NALM6 (cell line): ENCODE results near the gene IFNA7.

GRCh38 chr9:19161476-19162140 lies 34.3 kb upstream of the PLIN2 start:
- PRO-cap, result no peak

GRCh38 chr9:19166427-19166841 lies 39.1 kb upstream of the PLIN2 start:
- PRO-cap, result no peak

- PRO-cap, result no peak
Observed at GRCh38 chr9:19183931-19185133, 46.2 kb upstream of the DENND4C start.

GRCh38 chr9:19231542-19232090 lies 1.1 kb downstream of the DENND4C start:
- PRO-cap, result no peak

GRCh38 chr9:19375826-19376375 lies 4.1 kb downstream of the RPS6 start:
- PRO-cap, result no peak

GRCh38 chr9:19493288-19493844 lies 84.6 kb downstream of the ACER2 start:
- PRO-cap, result no peak

- PRO-cap, result no peak
Observed at GRCh38 chr9:20028603-20029206, 239.9 kb upstream of the SLC24A2 start.

DNA sequence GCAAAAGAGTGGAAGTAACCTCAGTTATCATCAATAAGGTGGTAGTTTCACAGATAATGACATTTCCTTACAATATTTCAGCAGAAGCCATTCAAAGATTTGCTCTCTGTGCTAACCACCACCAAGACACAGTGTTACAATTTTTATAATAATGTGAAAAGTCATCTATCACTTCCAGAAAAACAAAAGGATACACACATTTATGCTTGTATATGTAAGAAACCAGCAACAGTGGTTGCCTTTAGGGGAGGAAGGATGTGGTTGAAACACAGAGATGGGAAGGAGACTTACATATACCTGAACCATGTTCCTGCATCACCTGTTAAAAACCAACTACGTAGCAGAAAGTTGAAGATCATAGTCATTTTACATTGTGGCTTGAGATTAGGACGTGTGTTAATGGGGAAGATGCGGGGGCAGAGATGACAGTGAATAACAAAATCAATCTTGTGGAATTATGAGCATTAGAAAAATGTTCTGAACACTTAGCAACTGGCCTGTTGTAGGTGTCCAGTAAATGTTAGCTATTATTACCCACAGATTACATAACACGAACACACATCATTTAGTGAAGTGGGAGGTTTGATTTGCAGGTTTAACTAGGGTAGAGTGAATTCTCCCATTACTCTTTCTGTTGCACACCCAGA lies 307.3 kb downstream of the MLLT3 start:
- PRO-cap, result no peak

- PRO-cap, result no peak
Observed at GRCh38 chr9:20658055-20659069, 25.7 kb upstream of the FOCAD start.

- PRO-cap, result no peak
Observed at GRCh38 chr9:20732129-20732567, 48.1 kb downstream of the FOCAD start.

- PRO-cap, result no peak
Observed at GRCh38 chr9:20739715-20740479, 55.8 kb downstream of the FOCAD start.

DNA sequence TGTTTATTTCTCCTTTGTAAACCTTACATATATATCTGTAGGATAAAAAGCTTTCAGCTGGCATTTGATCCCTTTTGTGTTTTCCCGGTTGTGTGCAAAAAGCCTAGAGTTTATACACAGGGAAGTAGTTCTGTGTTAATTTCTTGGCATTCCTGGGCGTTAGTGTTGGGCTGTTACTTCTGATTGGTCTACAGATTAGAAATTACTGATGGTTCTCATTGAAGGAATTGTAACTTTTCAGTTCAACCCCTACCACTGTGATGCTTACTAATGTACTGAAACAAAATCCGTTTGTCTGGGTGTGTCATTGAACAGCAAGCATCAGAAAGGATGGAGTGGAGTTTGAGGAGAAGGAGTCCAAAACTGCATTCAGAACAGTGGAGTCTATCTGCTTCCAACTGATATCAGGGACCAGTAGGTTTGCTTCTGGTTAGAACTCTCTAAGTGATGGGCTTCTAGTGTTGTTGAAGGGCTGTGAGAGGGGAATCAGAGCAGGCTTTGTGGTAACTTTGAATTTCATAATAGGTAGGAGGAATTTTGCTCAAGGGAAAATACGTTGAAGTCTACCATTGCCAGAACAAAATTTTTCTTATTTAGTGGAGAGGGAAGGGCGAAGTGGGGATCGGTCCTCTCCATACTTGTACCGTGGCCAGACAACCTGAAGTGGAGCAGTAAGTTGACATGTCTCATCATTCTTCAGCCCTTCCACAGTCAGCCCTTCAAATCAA lies 109.4 kb downstream of the FOCAD start:
- PRO-cap, result no peak

DNA sequence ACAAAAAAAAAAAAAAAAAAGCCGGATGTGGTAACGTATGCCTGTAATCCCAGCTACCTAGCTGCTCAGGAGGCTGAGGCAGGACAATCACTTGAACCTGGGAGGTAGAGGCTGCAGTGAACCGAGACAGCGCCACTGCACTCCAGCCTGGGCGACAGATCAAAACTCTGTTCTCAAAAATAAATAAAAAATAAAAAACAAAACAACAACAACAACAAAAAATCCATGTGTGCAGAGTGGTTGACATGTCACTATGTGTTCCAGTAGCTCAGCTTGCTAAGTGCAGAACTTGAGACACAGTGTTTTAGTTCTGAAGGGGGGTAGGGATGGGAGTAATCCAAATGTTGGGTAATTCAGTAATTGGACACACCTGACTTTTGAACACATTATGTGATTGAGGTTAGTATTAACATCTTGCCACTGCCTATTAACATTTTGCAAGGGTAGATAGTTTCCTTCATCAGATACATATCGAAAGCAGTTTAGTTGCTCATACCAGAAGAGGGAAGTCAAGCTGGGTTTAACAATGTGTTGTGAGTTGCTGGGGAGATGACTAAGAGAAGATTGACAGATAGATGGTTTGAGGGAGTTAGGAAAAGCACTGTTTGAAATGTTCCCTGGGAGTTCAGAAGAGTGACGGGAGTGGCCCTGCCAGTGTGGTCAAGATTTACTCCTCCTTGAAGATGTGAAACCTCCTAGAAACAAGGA lies 1.0 kb downstream of the HACD4 start:
- PRO-cap, result no peak

DNA sequence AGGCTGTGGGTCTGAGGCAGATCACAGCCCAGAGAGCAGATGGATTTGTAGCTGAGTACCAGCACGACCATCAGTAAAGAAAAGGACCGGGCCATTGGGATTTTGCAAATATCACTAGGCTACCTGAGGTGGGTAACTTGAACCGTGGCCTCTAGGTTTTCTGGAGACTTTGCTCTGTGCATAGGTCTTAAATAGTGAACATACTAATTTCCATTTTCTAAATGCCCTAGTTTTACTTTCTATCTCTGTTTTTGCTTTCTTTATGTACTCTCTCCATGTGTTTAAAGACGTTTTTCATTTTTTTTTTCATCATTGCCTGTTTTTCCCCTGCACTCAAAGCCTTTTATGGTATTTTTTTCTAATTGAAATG lies at the start of gene IFNA7:
Gene IFNA7, minus strand, starts transcription at position 135 of the 370 bp plus-strand sequence.
- PRO-cap, result no peak

DNA sequence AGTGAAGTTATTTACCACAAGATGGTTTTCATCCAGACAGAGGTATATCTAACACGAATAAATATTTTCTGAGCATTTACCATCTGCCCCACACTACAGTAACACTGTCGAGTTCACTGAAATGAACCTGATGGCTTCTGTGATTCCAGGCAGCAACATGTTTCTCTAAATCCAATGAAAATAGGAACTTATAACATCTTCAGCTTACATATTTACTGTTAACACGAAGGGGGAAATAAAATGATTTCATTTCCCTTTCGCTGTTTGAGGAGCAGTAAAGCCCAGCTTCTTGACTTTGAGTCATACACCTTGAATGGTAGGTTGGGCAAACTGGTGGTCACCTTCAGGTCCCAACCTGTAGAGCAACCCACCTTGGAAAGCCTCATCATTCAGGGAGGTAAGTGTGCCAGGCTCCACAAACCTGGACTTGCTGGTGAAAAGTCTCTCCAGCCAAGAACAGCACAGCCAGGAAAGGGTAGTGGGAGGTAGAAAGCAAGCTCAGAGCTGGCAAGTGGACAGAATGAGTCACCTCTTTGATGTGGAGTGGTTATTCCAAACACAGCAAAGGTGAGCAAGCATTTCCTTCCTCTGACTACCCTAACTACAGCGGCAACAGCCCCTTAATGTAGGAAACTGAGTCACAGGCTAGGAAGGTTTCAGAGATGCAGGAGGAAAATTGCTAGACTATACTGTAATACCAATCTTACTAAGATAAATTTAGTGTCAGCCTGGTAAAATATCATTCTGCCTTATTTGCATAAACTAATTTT lies 117.7 kb upstream of the MTAP start:
- PRO-cap, result no peak

- PRO-cap, result no peak
Observed at GRCh38 chr9:21803665-21803950, 1.2 kb downstream of the MTAP start.

DNA sequence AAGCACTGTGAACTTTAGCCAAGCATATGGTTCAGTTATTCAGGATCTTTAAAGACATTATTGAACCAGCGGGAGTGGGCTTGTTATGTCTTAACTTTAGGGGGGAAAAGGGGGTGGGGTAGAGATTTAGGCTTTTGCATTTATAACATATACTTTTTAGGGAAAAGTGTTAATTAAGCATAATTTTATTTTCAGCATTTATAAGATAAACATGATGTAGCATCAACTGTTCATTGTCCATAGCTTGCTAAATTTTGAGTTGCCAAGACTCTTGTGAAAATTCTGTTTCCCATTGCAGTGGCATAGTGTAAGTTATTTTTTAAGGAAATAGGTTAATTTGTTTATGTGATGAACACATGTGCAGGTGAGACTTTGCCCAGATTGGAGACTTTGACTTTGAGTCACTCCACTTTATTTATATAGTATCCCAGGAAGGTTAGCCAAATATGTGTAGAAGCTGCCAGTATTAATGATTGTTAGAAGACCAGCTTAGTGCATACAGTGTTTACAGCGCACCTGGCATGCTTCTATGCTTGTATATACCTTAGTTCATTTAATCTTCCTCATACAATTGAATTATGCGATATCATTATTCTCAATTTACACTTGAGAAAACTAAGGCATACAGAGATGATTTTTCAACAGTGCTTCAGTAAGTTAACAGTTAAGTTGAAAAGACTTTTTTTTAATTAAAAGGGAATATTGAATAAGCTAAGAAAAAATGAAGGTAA lies 50.9 kb downstream of the MTAP start:
- PRO-cap, result no peak

DNA sequence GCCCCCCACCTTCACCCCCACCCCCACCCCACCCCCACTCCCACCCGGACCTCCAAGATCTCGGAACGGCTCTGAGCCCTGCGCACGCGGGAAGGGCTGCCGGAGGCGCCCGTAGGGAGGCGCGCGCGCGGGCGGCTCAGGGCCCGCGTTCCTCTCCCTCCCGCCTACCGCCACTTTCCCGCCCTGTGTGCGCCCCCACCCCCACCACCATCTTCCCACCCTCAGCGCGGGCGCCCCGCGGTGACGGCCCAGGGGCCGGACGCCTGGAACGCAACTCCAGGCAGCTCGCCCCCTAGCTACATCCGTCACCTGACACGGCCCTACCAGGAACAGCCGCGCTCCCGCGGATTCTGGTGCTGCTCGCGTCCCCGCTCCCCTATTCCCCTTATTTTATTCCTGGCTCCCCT lies 14.6 kb downstream of the CDKN2B start:
- PRO-cap, result no peak

DNA sequence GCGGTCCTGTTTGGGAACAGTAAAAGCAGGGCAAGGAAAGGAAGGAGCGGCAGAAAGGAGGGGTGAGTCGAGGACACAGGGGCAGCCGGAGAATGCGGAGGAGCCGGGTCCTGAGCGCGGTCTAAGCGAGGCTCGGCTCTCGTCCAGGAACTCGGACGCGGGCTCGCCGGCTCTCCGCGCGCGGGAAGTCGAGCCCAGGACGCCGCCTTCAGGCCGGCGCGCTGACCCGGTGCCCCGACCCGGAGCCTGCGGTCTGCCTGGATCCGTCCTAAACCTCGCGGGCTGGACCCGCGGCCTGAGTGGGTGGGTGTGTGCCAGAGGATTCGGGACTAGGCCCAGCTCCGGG lies 13.5 kb downstream of the CDKN2B start:
- PRO-cap, result no peak

- PRO-cap, result no peak
Observed at GRCh38 chr9:22113223-22113750, 104.2 kb upstream of the CDKN2B start.